Ureter (tissue), 1 donor: Measurements from ENCODE around the gene ASCL2.

DNA sequence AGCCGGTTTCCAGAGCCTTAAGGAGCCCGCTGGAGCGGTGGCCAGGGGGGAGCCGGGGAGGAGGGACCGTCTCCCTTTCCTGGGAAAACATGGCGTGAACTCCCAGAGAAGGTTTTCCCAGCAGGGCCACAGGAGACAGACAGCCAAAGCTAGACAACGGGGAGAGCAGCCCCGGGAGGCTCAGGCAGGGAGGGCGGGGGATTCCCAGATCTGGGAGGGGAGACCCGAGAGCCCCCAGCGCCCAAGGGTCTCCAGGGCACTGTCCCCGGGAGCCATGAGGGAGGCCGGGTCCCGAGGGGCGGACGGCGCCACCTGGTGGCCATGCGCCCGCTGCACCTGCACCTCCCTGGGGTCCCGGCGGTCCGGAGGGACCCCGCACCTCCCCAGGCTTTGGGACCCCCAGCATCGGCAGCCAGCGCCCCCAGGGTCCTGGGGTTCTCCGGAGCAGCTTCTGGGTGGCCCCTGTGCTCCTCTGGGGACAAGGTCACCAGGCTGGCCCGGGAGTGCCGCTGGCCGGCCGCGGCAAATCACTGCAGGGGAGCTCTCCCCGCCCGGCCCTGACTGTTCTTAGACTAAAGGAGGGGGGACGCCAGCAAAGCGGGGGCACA is 2.4 kb upstream of the SYT8 start:
- PRO-cap = no peak

GRCh38 chr11:1855719-1856309 is 2.9 kb downstream of the LSP1 start:
- PRO-cap = no peak

GRCh38 chr11:1887092-1887659 is 4.5 kb downstream of the PRR33 start:
- PRO-cap = no peak

GRCh38 chr11:1926641-1927491 is 7.4 kb downstream of the TNNT3 start:
- PRO-cap = no peak

- PRO-cap = no peak
These were observed 29.9 kb downstream of the IGF2 start for GRCh38 chr11:2109092-2109969.

DNA sequence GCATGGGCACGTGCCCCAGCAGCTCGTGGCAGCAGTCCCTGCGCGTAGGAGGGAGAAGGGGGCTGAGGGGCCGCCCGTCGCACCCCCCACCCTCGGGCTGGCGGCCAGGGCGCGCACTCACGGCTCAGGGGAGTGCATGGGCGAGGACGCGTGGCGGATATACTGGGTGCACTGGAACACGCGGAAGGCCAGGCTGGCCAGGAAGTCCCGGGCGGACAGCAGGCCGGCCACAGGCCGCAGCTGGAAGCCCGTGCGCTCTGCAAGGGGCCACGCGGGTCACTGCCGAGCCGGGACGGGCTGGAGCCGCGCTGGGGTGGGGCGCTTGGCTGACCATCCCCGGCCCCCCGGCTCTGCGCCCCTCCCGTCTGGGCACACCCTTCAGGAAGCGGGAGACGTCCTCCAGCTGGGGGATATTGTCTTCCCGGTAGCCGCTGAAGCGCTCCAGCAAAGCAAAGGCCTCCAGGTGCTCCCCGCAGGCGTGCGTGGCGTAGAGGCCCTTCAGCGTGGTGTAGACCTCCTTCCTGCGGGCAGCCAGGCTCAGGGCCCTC is 5.0 kb downstream of the TH start:
- PRO-cap = no peak

DNA sequence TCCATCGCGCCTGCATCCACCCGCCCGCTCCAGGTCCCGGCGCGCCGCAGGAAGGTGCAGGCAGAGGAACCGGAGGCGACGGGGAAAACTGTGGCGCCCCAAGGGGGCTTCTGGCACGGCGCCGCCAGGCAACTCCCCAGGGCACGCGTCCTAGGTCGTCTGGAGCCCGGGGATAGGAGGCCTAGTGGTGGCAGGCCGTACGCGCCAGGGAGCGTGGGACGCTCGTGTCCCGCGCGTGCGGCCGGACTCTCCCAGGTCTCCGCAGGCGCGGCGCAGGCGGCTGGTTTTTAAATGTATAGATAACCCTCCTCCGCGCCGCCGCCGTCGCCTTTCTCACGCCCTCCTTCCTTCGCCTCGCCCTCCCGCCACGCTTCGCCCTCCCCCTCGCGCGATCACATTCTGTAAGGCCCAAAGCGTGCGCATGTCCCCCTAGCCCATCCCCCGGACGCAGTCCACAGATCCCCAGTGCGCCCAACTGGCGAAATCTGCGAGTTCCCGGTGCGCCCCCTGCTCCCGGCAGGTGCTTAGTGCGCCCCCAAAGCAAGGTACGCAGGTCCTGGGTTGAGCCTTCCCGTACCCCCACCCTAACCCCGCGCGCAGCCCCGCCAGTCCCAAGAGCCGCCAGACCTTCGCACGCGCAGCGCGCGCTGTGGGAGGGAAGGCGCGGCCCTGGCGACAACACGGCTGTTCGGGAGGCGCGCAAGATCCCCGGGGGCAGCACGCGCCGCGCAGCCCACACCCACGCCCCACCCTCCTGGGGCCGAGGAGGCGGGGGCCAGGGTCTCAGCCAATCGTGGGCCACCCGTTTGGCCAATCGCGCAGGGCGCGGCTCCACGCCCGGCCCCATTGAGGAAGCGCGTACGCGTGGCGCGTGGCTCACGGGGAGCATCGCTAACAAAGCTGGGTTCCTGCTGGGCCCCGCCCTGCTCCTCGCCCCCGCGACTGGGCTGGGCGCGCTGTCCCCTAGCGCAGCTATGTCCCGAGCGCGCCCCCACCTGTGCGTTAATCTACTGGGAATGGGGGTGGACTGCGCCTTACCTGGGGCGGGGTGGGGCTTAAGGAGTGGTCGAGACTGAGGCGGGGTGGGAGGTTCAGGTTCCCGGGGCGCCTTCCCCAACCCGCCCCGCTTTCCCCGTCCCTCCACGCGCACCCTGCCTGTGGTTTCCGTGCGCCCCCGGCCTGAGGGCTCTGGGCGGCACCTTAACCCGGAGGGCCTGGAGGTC is at the start of gene ASCL2:
ASCL2 (minus strand) TSS at position 261 of the 1,223 bp plus-strand sequence.
- PRO-cap = no peak

DNA sequence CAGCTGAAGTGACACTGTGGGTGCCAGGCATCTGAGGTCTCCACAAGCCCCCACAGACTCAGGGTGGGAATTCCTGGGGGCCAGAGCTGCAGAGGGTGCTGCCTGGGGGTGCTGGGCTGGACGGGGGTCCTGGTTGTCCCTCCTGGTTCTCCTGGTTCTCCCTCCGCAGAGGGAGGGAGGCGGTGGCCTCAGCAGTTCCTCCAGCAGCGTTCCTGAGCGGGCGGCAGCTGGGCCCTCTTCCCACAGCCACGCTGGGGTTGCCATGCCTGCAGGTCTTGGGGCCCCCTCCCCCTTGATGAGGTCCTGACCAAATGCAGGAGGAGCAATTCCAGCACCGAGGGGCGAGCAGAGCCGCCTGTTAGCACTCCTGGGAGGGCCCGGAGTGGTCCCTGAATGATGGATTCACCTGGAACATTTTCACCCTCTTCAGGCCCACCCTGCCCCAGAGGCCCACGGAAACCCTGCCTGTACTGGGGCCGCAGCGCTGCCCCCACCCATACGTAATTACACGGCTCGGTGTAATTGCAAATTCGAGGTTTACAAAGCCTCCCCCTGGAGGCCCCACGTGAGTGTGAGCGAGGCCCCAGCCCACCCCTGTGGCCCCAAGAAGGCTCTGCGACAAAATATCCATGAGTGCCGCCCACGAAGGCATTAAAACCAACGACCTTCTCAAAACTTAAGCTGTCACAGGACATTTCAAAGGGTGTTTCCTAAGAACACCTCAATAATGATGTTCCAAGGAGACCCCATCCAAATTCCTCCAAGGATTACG is 597 bp downstream of the C11orf21 start:
- PRO-cap = no peak

- PRO-cap = no peak
These were observed 33.8 kb downstream of the TSPAN32 start for GRCh38 chr11:2335591-2336115.

DNA sequence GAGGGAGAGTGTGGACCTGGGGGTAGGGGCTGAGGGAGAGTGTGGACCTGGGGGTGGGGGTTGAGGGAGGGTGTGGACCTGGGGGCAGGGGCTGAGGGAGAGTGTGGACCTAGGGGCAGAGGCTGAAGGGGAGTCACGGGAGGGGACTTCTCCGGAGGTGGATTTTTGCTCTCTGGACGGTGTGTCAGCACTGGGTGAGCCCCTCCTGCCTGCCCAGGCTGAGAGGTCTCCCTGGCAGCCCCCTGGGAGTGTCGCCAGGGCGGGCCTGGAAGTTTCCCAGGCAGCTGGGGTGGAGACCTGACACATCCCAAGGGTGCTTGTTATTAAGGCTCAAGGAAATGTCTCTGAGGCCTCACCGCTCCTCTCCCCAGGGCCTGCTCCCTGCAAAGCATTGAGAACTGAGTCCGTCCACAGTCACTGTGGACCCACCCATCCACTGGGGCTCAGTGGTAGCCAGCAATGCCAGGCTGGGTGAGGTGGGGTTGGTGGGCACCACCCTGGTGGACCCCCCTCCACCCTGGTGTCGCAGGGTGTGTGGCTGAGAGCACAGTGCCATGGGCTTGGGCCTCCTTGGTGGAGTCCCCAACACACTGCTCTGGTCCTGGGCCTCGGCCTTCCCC is 2.4 kb downstream of the CD81 start:
- PRO-cap = no peak

- PRO-cap = no peak
These were observed 5.0 kb downstream of the CD81 start for GRCh38 chr11:2381976-2382664.

DNA sequence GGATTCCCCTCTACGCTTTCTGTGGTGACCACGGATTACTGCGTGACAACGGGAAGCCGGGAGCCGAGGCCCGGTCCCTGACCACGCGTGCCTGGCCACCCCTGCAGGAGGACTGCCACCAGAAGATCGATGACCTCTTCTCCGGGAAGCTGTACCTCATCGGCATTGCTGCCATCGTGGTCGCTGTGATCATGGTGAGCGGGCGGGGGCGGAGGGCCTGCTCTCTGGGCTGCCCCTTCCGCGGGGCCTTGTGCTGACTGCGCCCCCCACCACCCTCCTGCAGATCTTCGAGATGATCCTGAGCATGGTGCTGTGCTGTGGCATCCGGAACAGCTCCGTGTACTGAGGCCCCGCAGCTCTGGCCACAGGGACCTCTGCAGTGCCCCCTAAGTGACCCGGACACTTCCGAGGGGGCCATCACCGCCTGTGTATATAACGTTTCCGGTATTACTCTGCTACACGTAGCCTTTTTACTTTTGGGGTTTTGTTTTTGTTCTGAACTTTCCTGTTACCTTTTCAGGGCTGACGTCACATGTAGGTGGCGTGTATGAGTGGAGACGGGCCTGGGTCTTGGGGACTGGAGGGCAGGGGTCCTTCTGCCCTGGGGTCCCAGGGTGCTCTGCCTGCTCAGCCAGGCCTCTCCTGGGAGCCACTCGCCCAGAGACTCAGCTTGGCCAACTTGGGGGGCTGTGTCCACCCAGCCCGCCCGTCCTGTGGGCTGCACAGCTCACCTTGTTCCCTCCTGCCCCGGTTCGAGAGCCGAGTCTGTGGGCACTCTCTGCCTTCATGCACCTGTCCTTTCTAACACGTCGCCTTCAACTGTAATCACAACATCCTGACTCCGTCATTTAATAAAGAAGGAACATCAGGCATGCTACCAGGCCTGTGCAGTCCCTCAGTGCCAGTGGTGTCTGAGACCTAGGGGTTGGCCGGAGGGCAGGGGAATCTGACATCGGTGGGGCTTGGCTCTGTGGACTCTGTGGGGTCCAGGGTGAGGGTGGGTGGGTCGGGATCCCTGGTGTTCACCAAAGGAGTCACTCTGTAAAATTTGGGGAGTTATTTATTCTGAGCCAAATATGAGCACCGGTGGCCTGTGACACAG is 3.7 kb upstream of the TSSC4 start:
- PRO-cap = no peak

- PRO-cap = no peak
These were observed 197.8 kb downstream of the KCNQ1 start for GRCh38 chr11:2642317-2643257.

- PRO-cap = no peak
These were observed 200.0 kb downstream of the KCNQ1 start for GRCh38 chr11:2644735-2645296.

- PRO-cap = no peak
These were observed 193.0 kb downstream of the CDKN1C start for GRCh38 chr11:2692398-2693178.

GRCh38 chr11:2693767-2694958 is 191.4 kb downstream of the CDKN1C start:
- PRO-cap = no peak

DNA sequence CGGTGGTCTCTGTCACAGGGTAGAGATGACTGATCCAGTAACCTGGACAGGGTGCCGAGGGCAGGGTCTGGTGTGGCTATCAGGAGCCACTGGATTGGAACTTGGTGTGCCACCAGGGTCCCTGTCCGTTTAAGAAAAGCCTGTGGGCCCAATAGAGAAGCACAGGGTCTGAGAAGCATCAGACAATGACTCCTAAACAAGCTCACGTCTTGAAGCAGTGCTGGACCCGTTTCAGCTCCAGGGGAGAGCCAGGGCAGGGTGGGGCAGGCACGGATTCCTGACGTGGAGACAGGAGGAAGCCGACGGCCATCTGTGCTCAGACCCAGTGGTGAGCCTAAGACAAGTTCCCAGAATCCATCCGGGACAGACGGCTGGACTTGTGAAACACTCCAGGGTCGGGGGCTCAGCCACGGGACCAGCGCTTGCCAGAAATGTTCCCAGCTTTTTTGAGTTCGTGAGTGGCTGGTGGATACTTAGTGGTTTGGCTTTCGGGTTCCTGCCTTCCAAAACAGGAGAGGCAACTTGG is 160.6 kb downstream of the CDKN1C start:
- PRO-cap = no peak

- PRO-cap = no peak
These were observed 156.8 kb downstream of the CDKN1C start for GRCh38 chr11:2728713-2729288.

- PRO-cap = no peak
These were observed 153.0 kb downstream of the CDKN1C start for GRCh38 chr11:2732548-2732940.

GRCh38 chr11:2741798-2742201 is 143.8 kb downstream of the CDKN1C start:
- PRO-cap = no peak